Islet of Langerhans (tissue), 1 donor: ENCODE data around the gene HMCES.

- RRBS, result no CpG with 5 or more reads among the region's 3 CpGs
These were observed 32.2 kb downstream of the RPN1 start for GRCh38 chr3:128618455-128618850.

DNA sequence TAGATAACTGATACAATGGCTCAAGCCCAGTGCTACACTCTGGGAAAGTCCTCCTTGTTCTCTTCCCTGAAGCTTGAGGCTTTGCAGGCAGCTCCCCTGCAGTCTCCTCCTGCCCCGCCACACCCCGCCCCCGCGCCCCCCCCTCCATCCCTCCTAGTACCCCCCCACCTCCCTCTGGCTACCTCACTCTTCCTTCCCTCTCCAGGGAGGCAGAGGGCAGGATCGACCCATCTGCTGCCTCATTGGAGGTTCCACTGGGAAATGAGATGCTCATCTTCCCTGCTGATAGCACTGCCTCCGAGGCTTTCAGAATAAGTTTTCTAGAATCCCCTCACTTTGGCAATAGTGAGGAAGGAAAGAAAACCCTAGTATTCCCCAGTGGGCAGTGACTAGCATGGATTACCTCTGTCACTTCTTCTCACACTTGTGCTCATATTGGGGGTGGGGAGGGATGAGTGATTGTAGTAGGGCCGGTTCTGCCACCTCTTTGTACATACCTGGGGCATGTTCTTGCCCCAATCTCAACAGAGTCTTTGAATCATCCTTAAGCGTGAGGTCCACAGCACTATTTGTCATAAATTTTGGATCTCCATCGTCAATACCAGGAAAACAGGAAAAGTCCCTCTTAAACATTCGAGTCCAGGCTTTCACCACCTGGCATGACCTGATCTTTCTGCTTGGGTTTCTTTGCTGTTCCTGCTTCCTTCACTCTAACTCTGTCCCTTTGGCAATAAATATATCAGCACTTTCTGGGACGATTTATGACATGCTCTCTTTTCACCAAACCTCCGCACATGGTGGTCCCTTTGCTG, 16.2 kb upstream of the RAB7A start:
- RRBS, result no CpG with 5 or more reads among the region's 12 CpGs

DNA sequence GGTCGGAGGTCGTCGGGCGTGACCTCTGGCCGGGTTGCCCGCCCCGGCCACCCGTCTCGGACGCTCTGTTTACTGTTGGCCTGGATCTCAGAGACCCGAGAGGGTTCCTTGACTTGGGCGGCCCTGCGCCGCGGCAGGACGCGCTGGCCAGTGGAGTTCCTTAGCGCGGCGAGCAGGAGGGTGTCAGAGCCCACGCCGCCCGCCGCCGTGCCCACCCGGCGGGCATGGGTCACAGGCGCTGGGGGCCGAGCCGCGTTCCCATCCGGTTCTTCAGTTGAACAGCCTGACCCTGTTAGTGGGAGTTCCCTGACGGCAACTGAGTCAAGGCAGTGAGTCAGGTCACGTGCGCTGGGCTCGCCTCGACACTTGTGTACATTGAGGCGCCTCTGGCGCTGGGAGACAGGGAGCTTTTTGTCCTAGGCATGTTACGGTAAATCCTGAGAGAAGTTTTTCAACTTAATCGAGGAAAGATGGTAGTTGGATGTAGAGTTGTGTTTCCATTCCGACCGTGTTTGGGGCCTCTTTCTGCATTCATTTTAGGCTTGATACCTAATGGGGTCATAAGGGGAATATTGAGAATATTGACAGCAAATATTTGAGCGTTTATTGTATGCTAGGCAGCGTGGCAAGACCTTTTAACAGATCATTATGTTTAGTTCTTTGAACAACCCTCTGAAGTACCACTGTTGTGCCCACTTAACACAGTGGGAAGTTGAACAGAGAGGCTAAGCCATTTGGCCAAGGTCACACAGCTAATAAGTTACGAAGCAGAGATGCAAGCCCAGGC, 753 bp downstream of the RAB7A start:
- RRBS, result 5% methylated on average over 12 of the region's 46 CpGs

- RRBS, result no CpG with 5 or more reads among the region's 10 CpGs
These were observed 65.4 kb downstream of the RAB7A start for GRCh38 chr3:128791173-128792076.

- RRBS, result no CpG with 5 or more reads among the region's 9 CpGs
These were observed 22.3 kb downstream of the CFAP92 start for GRCh38 chr3:128971323-128972229.

DNA sequence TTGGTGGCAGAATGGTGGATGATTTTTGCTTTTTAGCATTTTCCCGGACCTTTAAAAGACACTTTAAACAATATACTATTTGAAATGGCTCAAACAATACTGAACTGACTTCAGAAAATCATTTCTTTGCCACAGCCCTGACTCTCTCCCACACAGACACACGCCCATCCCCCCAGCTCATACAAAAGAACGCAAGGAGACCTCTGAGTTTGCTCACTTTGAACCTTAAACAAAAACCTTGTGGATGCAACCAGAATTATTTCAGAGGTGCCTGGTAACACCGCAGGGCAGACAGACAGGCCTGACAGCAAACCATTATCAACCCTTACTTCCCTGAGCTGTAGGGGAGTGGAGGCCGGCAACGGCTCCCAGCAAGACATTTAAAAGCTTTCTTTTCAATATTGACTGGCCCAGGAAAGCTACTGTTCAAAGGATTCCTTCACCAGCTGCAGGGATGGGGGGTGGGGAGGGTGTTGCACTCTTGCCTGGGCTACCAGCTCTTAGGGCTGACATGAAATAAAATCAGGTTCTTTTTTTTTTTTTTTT, 2.0 kb upstream of the EFCC1 start:
- RRBS, result no CpG with 5 or more reads among the region's 6 CpGs

DNA sequence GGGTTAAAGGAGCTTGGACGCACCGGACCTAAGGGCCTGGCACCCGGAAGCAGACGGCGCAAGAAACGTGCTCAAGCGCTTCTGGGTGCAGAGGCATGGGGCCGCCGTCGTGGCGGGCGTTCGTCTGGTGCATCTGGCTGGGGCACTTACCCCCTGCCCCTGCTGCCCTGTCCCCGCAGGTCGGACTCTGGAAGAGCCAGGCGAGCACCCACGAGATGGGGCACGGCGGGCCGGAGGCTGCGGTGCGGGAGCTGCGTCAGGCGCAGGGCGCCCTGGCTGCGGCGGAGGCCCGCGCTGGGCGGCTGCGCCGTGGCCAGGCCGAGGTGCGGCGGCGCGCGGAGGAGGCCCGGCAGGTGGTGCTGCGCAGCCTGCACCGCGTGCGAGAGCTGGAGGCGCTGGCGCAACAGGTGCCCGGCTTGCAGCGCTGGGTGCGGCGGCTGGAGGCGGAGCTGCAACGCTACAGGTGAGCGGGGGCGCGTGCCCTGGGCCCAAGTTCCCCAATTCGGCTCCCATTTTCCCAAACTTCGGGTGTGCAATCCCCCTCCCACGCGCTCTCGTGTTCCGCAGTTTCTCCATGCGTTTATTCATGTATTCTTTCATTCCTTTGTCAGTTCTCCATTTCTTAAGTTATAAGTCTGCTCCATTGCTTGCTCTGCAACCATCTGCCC, 2.6 kb downstream of the EFCC1 start:
- RRBS, result 5% methylated on average over 8 of the region's 61 CpGs

DNA sequence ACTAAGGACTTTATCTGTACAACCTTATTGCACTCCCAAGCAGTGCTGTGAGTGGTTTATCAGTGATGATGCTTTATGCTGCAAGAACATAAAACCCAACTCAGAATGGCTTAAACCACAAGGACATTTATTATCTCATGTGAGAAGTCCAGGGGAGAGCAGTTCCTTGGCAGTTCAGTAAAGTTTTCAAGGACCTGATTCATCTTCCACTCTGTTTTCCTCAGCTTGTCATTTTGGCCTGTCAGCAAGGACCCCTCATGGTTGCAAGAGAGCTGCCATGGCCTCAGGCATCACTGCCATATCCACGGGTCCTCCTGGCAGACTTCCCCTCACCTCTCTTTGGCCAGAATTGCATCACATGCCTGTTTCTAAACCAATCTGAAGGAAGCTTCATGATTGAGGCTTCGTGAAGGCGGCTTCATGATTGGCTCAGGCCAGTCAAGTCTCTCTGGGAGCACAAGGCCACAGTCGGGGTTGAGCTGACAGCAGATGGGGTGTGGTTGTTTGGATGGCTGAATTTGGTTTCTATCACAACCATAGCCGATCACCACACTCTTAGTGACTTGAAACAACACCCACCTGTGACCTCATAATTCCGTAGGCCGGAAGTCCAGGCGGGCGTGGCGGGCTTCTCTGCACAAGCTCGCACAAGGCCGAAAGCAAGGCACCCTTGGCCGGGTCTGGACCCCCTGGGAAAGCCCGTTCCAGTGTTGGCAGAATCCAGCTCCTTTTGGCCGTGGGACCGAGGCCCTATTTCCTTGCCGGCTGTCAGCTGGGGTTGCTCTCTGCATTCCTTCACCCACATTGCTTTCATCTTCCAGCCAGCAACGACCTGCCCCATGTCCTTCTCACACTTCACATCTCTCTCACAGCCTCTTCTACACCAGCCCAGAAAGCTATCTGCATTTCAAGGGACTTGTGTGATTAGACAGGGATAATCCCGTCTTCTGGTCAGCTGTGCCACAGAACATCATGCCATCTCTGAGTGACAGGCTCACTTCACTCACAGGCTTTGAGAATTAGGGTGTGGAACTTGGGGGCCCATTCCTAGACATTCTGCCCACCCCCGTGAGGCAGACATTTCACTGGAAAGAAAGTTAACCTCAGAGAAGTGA, 16.1 kb downstream of the EFCC1 start:
- RRBS, result 69% methylated on average over 11 of the region's 20 CpGs

DNA sequence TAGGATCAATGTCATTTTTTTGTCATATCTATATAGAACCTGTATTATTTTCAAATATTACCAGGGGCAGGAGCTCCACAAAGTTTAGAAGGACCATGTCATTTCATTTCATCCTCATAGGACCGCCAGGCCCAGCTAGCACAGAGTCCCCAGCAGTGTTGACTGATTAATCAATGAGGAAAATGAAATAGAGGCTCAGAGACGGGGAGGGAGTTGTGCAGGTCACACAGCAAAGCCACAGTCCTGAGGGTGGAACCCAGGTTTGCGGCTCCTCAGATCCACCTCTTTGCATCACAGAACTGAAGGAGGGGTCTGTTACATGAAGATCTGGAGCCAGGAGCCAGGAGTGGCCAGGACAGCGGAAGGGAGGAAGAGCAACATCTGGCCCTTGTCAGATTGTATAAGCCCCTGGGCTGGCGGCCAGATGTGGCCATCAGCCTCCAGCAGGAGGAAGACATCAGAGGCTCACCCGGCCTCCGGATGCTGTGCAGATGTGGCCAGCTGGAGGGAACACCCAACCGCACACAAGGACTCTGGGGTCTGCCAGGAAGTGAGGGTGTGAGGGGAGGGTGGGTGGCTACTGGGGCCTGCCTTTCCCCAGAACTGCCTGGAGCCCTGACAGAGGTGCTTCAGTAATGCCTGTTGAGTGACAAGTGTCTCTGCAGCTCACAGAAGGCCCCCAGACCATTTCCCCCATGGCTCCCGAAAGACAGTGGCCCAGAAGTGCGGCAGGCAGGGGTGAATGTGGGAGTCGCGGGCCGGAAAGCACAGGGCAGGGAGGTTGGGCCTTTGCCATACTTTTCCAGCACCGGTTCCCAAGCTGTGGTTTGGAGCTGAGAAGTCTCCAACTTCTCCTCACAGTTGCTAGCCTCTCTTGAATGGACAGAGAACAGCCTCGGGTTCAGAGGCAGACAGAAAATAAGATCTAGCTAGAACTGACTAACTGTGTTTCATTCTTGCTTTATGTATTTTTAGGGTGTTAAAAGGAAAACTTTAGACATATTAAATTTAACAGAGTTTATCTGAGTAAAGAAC, 21.3 kb downstream of the EFCC1 start:
- RRBS, result 38% methylated on average over 2 of the region's 15 CpGs

DNA sequence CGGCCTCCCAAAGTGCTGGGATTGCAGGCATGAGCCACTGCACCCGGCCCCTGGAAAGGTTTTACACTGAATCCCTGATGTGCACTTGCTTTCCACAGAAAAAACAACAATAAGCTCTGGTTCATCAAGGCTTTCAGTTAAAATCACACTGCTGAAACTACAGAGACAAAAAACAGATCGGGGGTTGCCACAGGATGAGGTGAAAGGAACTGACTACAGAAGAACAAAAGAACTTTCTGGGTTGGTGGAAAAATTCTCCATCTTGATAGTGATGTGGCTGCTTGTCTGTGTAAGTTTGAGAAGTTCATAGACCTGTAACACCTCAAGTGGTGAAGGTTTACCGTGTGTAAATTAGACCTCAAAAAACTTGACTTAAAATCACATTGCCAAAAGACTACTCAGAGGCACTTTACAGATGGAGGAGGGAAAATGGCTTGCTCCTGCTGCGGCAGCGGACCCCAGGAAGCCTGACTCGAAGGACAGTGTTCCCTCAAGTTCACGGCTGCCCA, 2.8 kb downstream of the RAB43 start:
- RRBS, result no CpG with 5 or more reads among the region's 8 CpGs

GRCh38 chr3:129278266-129279343, at the start of gene HMCES:
TSS of gene HMCES (plus strand) at chr3:129278870.
- RRBS, result 3% methylated on average over 39 of the region's 101 CpGs

DNA sequence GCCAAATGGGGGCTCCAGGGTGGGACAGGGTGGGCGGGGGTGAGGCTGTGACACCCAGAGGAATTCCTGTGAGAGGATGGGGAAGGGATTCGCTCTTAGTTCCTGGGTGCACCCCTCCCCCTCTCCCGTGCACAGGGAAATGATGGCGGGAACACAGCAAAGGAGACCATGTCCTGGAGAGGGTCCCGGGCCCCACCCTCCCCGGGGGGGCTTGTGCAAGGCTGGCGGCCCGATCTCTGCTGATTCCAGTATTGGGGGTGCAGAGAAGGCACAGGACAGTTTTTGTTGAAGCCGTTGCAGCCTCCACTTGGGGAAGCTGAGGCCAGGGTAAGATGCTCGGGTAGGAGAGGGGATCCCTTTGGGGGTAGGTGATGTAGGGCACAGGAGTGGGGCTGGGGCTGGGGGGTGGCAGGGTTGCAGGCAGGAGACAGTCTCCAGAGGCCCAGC, 956 bp upstream of the H1-10 start:
- RRBS, result no CpG with 5 or more reads among the region's 10 CpGs

DNA sequence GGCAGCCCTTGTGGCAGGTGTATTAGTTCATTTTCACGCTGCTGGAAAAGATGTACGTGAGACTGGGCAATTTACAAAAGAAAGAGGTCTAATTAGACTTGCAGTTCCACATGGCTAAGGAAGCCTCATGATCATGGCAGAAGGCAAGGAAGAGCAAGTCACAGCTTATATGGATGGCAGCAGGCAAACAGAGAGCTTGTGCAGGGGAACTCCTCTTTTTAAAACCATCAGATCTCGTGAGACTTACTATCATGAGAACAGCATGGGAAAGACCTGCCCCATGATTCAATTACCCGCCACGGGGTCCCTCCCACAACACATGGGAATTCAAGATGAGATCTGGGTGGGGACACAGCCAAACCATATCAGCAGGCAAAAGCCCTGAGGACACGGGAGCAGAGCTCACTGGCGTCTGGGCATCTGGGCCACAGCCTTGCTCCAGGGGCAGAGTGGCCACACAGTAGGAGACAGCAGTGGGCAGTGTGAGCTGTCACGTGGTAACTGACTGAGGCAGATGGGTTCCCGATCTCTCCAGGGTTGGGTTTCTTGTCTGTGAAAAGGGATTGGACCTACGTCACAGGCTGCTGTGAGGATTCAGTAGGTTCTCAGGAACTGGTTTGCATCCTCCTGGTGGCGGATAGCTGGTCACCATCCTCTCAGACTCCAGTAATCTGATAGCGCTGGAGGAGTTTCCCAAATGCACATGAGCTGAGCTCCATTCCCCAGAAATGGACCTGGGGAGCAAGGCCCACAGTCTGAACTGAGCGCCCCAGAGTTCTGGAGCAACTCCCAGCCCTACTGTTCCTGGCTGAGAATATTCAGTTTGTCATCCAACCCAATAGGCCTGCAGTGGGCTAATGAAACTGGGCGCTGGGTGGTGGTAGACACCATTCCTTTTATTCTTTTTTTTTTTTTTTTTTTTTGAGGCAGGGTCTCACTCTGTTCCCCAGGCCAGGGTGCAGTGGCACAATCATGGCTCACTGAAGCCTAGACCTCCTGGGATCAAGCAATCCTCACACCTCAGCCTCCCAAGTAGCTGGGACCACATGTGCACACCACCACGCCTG, 42.8 kb downstream of the EFCAB12 start:
- RRBS, result no CpG with 5 or more reads among the region's 15 CpGs

DNA sequence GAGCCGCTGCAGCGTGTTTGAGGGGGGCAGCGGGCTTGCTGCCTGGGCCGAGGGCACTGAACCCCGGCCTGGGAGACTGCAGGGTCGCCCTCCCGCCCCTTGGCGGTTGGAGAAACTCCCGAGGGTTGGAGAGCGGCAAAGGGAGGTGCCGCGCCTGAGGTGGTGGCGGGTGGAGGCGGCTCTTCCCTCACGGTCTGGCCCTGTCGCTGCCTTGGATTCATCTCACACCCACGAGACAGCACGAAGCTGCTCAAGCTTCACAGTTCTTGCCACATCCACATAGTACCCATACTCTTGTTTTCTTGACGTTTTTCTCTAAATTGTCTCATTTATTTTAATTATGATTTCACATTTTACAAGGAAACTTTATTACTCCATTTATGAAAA, 398 bp downstream of the IFT122 start:
- RRBS, result no CpG with 5 or more reads among the region's 19 CpGs

GRCh38 chr3:129569167-129570172, 26.5 kb downstream of the H1-8 start:
- RRBS, result no CpG with 5 or more reads among the region's 13 CpGs

GRCh38 chr3:129570728-129571433, 27.9 kb downstream of the H1-8 start:
- RRBS, result 90% methylated on average over 3 of the region's 30 CpGs

GRCh38 chr3:129623422-129624192, 17.1 kb upstream of the PLXND1 start:
- RRBS, result 7% methylated on average over 8 of the region's 19 CpGs

GRCh38 chr3:129626369-129627388, 20.2 kb upstream of the PLXND1 start:
- RRBS, result 6% methylated on average over 15 of the region's 54 CpGs

GRCh38 chr3:129721058-129721820, 114.8 kb upstream of the PLXND1 start:
- RRBS, result no CpG with 5 or more reads among the region's 11 CpGs

DNA sequence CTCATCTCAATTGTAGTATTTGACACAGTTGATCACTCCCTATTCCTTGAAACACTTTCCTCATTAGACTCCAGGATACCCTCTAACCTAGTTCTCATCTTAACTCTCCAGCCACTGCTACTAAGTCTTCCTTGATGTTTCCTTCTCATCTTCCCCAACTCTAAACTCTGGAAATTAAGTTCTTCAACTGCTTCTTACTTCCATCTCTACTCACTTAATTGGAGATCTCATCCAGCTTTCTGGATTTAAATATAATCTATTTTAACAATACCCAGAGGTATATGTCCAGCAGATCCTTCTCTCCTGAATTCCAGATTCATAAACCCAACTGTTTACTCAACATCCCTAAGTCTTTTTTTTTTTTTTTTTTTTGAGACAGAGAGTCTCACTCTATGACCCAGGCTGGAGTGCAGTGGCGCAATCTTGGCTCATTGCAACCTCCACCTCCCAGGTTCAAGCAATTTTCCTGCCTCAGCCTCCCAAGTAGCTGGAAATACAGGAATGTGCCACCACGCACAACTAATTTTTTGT, 16.2 kb downstream of the TMCC1 start:
- RRBS, result no CpG with 5 or more reads among the region's 2 CpGs